Transverse colon (tissue), 4 donors: ENCODE measurements around a stretch of chr3.

GRCh38 chr3:33044790-33045044, 52.2 kb downstream of the GLB1 start:
- PRO-cap, result unidirectional peak, plus-strand start at chr3:33044925
- RAMPAGE, long total RNA, 4 experiments, result no peak in any of the 4 experiments

DNA sequence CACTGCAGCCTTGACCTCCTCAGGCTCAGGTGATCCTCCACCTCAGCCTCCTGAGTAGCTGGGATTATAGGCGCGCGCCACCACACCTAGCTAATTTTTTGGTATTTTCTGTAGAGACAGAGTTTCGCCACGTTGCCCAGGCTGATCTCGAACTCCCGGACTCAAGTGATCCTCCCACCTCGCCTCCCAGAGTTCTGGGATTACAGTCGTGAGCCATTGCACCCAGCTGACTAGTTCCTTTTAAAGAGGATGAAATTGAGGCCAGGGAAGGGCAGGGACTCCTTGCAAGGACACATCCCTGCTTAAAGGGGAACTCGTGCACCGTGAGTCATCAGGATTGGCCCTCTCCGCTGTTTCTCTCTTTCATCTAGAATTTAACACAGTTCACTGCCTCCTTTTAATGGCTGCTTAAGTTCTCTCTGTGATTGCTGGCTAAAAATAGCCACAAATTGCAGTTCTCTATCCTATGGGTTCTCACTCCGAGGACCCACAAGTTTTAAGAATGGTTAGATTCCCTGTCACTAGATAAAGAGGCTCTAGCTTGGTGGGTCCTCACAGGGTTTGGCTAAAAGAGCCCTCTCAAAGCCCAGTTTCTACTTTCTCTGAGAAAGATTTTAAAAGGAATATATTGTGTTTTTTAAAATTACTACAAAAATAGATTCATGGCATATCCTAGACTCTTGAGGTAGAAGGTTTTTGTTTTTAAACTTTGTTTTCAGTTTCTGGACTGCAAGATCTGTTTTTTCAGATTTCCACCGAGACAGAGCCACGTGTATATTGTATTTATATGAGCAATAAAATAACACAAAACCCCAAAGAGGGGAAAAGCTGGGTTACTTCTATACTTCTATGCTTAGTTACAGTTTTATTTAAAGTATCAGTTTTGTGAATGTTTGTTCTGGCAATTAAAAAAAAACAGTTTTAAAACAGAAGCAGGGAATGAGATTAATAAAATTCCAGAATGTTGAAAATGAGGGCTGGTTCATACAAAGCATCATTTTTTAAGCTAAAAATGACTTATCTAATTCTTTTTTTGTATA, 1.5 kb downstream of the CRTAP start:
- PRO-cap, result no peak
- RAMPAGE, long total RNA, 4 experiments, result no peak in any of the 4 experiments

- PRO-cap, result no peak
- RAMPAGE, long total RNA, 4 experiments, result no peak in any of the 4 experiments
Measured at GRCh38 chr3:33124206-33124787, 10.5 kb downstream of the CRTAP start.

DNA sequence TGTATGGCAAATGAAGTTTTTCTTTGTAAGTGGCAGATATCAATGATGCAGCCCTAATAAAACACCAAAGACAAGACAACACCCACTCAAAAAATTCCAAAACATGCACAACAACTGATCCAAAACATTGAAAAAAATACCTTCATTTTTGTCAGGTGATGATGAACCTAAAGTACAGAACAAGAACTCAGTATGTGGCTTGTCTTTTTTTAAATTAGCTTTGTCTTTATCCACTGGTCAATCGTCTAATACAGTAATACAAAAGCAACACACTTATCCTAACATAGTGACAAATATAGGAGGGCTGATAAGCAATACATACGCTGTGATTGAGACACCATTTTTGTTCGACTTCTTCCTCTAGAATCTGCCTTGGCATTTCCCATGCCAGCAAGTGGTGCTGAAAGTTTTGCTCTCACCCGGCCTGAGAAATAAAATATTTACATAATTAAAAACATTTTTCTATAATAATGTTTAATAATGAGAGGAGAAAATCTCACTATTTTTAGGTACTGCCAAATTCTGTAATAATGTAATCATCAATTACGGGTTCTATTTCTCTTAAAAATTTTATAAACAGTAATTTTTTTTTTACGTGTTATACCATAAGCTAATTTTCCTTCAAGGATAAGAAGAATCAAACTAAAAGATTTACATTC, 125.9 kb downstream of the CLASP2 start:
- PRO-cap, result no peak
- RAMPAGE, long total RNA, 4 experiments, result start-site peak on the minus strand in 1 of 4 experiments, centred at position 363 of the sequence, 13 reads per replicate

GRCh38 chr3:33658574-33659912, 59.0 kb downstream of the CLASP2 start:
- PRO-cap, result bidirectional peak, plus-strand start at chr3:33659231, minus-strand start at chr3:33659103
- RAMPAGE, long total RNA, 4 experiments, result start-site peak on the minus strand in 3 of 4 experiments, at chr3:33658837-33659140 at its widest, 18 to 103 reads per replicate

DNA sequence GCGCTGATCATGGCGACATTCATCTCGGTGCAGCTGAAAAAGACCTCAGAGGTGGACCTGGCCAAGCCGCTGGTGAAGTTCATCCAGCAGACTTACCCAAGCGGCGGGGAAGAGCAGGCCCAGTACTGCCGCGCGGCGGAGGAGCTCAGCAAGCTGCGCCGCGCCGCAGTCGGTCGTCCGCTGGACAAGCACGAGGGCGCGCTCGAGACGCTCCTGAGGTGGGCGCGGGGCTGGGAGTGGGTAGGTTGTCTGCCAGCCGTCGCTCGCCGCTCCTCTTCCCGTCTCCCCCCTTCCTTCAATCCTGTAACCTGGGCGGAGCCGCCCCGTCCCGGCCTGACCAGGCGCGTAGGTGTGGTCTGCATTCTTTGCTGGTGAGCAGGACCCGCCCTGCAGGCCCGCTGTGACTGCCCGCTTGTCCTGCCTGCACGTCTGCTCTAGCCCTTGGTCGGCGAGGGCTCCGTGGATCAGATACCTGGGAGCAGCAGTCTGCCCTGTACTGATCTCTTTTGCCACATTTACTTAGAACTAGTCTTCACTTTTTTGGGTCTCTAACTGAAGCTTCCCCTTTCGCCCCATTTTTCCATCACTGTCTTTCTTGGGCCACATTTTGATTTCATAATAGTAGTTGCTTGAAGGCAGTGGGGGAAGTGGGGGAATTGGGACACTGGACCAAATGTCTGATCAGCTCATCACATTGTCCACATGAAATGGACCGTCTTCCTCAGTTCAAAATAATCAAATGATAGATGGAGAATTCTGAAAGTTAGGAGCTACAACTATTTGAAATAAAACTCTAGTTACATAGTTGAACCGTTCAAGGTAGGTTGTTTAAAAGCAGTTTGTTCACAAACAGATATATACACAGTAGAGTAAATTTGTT, 530 bp downstream of the PDCD6IP start:
- PRO-cap, result bidirectional peak, plus-strand start at position 172 of the sequence, minus-strand start at position 186 of the sequence; bidirectional peak, plus-strand start at position 401 of the sequence, minus-strand start at position 300 of the sequence
- RAMPAGE, long total RNA, 4 experiments, result start-site peak on the minus strand in 3 of 4 experiments, centred at positions 277 to 306 of the sequence, 12 to 14 reads per replicate

DNA sequence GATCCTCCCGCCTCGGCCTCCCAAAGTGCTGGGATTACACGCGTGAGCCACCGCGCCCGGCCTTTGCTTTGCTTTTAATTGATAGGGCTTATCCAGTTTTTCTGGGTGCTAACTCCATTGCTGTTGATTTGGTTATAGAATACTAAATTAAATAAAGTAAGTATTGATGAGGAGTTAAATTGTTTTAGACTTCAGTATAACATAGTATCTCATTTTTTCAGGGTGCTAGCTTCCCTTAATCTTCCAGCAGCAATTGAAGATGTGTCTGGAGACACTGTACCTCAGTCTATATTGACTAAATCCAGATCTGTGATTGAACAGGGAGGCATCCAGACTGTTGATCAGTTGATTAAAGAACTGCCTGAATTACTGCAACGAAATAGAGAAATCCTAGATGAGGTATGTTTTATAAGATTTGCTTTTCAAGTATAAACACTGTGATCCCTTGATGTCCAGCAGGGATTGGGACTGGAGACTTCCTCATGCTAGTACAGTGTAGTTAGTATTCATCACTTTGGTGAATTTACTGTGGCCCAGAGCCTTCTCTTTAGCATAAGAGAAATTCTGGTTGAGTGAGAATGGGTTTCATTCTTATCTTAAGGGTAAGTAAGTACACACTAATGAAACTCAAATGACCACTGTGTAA, 43.4 kb downstream of the PDCD6IP start:
- PRO-cap, result no peak
- RAMPAGE, long total RNA, 4 experiments, result start-site peak on the plus strand in 2 of 4 experiments, centred at positions 286 to 324 of the sequence, 19 to 97 reads per replicate

DNA sequence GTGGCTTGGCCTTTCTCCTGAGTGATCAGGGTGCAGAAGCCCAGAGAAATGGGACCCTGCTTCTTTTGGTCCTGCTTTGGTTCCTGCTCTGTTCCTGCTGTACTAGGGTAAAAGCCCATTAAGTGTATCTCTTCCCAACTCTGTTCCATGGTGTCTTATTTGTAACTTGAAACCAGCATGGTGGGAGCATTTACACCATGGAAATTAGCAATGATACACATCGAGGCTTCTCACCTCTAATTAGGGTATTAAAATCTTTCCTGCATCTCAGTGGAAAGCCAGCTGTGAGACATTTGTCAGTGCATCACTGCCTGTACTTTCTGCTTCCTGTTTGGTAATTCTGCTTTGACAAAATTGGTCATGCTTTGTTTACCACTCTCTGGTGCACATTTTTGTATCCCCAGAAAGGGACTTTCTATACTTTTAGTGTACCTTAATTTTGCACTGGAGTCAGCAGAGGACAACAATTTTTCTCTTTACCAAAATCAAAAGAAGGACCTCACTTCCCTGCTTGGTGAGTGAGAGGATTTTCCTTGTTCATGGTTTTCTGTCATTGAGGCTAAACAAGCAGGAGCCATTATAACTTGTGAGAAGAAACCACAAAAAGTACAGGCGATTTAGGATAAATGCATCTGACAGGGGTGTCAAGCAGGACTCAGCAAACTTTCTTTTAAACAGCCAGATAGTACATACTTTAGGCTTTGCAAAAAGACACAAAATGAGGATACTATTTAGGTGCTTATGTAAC, 402.2 kb downstream of the PDCD6IP start:
- PRO-cap, result no peak
- RAMPAGE, long total RNA, 4 experiments, result start-site peak on the plus strand in 1 of 4 experiments, centred at position 417 of the sequence, 33 reads per replicate

- PRO-cap, result no peak
- RAMPAGE, long total RNA, 4 experiments, result no peak in any of the 4 experiments
Measured at GRCh38 chr3:36618327-36618560, 146.1 kb downstream of the DCLK3 start.

- PRO-cap, result no peak
- RAMPAGE, long total RNA, 4 experiments, result start-site peak on the minus strand in 2 of 4 experiments, at chr3:36857135-36857627 at its widest, 6 to 21 reads per replicate
Measured at GRCh38 chr3:36856791-36857949, 87.7 kb downstream of the TRANK1 start.

GRCh38 chr3:36876301-36877171, 68.3 kb downstream of the TRANK1 start:
- PRO-cap, result no peak
- RAMPAGE, long total RNA, 4 experiments, result start-site peak on the minus strand in 1 of 4 experiments, at chr3:36876958-36877009 at its widest, 5 reads per replicate

DNA sequence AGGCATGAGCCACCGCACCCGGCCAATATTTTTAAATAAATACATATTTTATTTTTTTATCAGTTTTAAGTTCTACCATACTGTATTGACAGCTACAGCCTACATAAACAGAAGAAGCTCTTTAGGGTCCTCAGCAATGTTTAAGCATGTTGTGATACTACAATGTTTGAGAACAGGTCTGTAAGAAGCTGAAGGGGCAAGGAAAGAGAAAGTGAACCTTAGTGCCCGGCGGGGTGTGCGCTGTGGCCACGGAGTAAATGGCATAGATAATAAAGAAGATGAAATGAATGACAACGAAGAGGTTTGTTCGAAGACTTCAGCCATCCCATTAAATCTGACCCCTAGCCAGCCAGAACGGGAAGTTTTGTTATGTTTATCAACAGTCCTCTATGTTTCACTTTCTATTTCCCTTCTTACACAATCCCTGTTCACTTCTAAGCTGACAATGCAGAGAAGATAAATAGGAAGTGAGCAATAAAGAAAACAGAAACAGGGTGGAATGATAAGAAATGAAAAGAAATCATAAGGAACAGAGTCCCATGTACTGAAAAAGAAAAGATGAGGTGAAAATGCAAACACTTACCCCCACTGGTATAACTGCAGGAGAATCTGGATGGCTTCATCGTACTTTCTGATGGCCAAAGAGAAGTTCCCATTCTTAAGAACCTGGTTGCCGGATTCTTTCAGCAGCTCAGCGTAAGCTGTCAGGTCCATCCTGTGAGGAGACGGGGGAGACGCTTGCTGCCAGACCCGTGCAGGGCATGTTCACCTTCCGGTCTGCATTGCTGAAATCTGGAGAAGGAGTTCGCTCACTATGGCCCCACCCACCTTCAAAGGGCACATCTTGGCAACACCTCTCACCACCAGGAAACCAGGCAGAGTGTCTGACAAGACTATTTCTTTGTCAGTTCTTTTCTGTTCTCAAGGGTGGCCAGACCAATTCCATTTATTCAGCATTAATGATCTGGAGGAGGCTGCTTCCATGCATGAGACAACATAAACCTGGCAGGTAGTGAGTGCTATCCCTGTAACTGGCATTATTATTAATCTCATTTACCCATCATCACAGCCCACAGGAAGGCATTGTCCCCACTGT, 36.8 kb downstream of the TRANK1 start:
- PRO-cap, result unidirectional peak, minus-strand start at position 336 of the sequence; bidirectional peak, plus-strand start at position 907 of the sequence, minus-strand start at position 779 of the sequence
- RAMPAGE, long total RNA, 4 experiments, result start-site peak on the minus strand in 3 of 4 experiments, centred at positions 751 to 777 of the sequence, 36 to 490 reads per replicate

DNA sequence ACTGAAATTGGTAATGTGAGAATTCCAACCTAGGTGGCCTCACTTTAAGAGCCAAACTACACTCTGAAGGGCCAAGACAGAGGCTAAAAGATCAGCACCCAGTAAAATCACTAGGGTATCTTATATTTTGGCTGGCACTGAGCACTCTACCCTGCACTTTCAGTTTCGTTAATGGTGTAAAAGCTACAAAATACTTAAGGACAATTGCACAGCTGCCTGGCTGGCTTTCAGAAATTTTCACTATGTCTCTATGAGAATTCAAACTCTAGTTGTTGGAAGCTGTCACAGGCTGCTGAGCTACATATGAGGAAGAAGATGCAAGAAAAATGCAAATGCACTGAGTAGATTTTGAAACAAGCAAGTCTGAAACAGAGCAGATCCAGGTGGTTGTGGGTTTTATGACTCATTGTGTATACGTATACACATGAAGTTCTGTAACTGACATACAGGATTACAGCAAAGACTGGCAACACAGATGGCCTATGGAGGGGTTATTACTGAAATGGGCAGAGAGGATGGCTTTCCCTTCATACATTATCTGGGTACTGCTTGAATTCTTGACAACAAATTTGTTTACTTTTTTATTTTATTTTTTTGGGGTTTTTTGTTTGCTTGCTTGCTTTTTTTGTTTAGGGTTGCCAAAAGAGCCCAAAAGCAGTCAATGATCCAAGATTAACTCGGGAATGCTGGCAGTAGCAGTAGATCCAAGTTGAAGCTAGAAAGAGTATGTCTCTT, 32.4 kb downstream of the TRANK1 start:
- PRO-cap, result bidirectional peak, plus-strand start at position 448 of the sequence, minus-strand start at position 227 of the sequence
- RAMPAGE, long total RNA, 4 experiments, result no peak in any of the 4 experiments

DNA sequence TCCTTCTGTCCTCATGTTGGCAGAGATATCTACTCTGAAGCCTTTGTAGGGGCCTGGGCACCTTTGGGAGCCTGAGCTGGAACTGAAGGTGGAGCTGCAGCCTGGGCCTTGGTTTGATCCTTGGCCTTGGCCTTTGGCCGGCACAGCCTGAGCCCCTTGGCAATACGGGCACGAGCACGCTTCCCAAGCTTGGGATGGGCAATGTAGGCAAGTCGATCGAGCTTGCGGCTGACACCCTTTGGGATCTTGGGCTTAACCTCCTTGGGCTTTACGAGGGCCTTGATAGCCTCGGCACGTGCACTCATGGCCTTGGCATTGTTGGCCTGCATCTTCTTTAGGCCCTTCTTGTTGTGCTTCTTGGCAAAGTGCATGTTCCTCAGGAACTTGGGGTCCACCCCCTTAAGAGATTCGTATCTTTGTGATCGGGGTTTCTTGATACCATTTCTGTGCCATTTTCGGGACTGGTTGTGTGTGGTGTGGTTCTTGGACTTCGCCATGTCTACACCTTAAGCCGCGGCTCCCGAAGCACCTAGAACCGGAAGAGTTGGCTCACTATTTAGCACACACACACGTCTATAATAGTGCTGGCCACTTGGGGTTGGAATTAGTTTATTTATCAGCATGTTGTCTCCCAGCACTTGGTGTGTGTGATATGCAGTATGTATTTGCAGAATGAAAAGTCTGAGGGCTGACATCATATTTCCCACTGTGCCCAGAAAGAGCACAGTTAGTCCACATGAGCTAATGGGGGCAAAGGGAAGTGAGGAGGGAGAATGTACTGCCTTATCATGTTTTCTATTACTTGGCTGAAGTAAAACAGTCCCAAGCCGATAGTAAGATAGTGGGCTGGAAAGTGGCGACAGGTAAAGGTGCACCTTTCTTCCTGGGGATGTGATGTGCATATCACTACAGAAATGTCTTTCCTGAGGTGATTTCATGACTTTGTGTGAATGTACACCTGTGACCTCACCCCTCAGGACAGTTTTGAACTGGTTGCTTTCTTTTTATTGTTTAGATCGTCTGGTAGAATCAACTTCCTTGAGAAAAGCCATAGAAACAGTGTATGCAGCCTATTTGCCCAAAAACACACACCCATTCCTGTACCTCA, 23.5 kb downstream of the MLH1 start:
- PRO-cap, result no peak
- RAMPAGE, long total RNA, 4 experiments, result start-site peak on the plus strand in 1 of 4 experiments, centred at position 220 of the sequence, 10 reads per replicate

- PRO-cap, result no peak
- RAMPAGE, long total RNA, 4 experiments, result start-site peak on the minus strand in 2 of 4 experiments, at chr3:37083650-37083832 at its widest, 33 to 41 reads per replicate
Measured at GRCh38 chr3:37083595-37083832, 90.2 kb downstream of the MLH1 start.

DNA sequence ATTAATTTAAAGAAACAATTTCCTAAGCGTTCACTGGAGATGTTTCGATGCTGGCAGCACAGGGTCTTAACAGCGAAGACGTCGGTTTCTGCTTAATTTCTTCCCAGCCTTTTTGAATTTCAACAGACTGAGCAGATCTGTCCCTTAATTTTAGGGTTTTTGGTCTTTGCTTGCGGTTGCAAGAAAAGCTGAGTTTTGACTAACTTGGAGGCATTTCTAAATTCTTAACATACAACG, 1.3 kb downstream of the GOLGA4 start:
- PRO-cap, result no peak
- RAMPAGE, long total RNA, 4 experiments, result no peak in any of the 4 experiments

GRCh38 chr3:37314066-37314514, 71.0 kb downstream of the GOLGA4 start:
- PRO-cap, result no peak
- RAMPAGE, long total RNA, 4 experiments, result no peak in any of the 4 experiments

GRCh38 chr3:37326250-37326929, 83.3 kb downstream of the GOLGA4 start:
- PRO-cap, result no peak
- RAMPAGE, long total RNA, 4 experiments, result start-site peak on the plus strand in 2 of 4 experiments, at chr3:37326335-37326635 at its widest, 17 to 87 reads per replicate

- PRO-cap, result no peak
- RAMPAGE, long total RNA, 4 experiments, result no peak in any of the 4 experiments
Measured at GRCh38 chr3:37341441-37341944, 98.4 kb downstream of the GOLGA4 start.

- PRO-cap, result no peak
- RAMPAGE, long total RNA, 4 experiments, result start-site peak on the plus strand in 1 of 4 experiments, at chr3:37387500-37387745 at its widest, 13 reads per replicate
Measured at GRCh38 chr3:37387512-37387900, 64.4 kb upstream of the ITGA9 start.